ENCODE data around the gene DUSP1.

CAGE:
- cytosol, long polyA minus RNA, result no peak
- cytosol, long polyA plus RNA, result no peak
- long polyA plus RNA, result no peak
- nucleus, long polyA minus RNA, result no peak
- nucleus, long polyA plus RNA, result no peak
These were observed 754 bp downstream of the NEURL1B start for GRCh38 chr5:172641519-172642515.

DNA sequence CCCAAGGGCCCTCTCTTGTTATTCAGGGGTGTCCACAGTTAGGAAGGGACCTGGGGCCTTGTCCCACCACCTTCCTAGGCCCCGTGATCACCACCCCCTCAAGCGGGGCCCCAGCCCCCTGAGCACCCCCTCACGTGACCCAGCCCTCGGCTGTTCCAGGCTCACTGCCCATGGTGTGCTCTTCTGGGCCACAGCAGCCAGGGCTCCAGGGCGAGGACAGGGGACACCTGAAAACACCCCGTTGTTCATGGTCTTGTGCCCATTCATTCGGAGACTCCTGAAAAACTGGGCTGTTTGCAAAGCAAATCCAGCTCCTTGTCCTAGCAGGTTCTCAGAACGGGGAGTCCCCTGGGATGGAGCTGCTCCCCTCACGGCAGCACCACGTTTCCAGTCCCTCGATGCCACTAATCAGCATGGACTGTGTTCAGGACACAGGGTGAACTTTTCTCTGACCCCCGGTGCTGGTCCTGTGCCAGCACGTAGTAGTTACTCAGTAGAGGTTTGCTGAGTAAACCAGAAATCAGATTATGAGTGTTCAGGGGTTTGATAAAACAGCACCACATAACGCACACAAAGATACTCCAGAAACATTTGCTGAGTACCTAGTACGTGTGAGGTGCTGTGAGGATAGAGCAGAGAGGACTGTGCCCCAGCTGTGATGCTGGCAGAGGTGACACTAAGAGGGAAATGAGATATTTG is 49.0 kb downstream of the NEURL1B start:
CAGE:
- cytosol, long polyA minus RNA, result no peak
- cytosol, long polyA plus RNA, result no peak
- long polyA plus RNA, result no peak
- nucleus, long polyA minus RNA, result no peak
- nucleus, long polyA plus RNA, result no peak

DNA sequence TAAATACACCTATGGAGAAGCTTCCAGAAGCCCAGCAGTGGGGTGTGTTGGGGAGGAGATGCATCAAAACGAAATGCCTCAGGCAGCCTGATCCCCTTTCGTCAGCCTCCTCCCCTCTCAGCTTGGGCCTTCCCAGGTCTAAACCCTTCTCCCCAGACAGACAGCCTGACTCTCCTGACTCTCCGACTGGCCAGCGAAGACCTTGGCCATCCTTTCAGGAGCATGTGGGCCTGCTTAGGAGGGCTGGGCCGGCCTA is 54.4 kb downstream of the NEURL1B start:
CAGE:
- cytosol, long polyA minus RNA, result no peak
- cytosol, long polyA plus RNA, result no peak
- long polyA plus RNA, result no peak
- nucleus, long polyA minus RNA, result no peak
- nucleus, long polyA plus RNA, result no peak

DNA sequence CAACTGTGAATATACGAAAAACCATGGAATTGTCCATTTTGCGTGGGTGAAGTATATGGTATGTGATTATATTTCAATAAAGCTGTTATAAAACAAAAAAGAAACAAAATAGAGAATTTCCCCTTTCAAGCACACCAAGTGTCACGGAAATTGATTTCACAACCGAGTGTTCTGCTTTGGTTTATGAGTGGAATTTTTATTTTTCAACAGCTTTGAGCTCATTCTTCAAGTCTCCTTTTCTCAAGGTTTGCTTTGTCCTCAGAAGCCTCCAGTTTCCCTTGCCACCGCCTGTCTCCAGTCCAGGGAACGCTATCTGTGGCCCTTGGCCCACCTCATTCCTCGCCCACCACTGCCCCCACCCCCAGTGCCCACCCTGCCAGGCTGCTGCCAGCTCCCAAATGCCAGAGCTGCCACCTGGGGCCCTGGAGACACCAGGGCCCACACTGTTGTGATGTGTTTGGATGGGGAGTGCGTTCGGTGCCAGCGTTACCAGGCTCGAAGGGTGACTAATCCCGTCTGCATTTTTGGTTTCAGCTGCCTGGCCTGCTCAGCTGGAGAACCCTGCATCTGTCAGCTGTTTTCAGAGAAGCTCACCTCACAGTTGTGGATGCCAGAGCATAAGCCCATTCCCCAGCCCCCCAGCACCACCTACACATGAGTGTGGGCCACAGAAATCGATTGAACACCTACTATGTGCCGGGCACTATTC is 30.3 kb downstream of the DUSP1 start:
CAGE:
- cytosol, long polyA minus RNA, result no peak
- cytosol, long polyA plus RNA, result no peak
- long polyA plus RNA, result no peak
- nucleus, long polyA minus RNA, result no peak
- nucleus, long polyA plus RNA, result no peak

DNA sequence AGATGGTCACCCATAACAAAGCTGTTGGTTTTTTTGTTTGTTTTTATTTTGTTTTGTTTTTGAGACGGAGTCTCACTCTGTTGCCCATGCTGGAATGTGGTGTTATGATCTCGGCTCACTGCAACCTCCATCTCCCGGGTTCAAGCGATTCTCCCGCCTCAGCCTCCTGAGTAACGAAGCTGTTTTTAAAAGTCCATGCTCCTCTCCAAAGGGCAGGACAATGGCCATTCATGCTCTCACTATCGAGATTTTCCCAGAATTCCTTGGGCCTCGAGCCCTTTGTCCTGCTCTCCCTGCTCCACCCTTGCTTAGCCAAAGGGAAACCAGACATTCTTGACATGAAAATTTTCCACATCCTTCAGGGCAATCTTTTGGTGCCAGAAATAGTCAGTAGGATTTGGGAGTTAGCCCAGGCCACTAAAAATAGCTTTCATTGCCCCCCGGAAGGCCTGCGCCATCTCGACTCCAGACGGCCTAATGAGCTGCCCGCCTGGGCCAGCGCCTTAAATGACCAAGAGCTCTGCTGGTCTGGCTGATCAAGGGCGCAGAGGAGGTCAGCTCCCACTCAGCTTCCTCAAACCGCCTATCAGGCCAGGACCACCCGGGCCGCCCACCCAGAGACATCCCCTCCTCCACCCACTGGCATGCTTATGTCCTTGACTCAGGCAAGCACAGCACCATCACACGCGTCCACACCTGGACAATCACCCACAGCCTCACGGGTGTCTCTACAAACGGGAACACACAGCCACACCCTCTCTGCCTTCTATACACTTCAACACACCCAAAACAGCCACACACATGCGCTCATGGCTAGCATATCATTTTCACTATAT is 21.1 kb downstream of the DUSP1 start:
CAGE:
- cytosol, long polyA minus RNA, result no peak
- cytosol, long polyA plus RNA, result no peak
- long polyA plus RNA, result no peak
- nucleus, long polyA minus RNA, result no peak
- nucleus, long polyA plus RNA, result no peak

DNA sequence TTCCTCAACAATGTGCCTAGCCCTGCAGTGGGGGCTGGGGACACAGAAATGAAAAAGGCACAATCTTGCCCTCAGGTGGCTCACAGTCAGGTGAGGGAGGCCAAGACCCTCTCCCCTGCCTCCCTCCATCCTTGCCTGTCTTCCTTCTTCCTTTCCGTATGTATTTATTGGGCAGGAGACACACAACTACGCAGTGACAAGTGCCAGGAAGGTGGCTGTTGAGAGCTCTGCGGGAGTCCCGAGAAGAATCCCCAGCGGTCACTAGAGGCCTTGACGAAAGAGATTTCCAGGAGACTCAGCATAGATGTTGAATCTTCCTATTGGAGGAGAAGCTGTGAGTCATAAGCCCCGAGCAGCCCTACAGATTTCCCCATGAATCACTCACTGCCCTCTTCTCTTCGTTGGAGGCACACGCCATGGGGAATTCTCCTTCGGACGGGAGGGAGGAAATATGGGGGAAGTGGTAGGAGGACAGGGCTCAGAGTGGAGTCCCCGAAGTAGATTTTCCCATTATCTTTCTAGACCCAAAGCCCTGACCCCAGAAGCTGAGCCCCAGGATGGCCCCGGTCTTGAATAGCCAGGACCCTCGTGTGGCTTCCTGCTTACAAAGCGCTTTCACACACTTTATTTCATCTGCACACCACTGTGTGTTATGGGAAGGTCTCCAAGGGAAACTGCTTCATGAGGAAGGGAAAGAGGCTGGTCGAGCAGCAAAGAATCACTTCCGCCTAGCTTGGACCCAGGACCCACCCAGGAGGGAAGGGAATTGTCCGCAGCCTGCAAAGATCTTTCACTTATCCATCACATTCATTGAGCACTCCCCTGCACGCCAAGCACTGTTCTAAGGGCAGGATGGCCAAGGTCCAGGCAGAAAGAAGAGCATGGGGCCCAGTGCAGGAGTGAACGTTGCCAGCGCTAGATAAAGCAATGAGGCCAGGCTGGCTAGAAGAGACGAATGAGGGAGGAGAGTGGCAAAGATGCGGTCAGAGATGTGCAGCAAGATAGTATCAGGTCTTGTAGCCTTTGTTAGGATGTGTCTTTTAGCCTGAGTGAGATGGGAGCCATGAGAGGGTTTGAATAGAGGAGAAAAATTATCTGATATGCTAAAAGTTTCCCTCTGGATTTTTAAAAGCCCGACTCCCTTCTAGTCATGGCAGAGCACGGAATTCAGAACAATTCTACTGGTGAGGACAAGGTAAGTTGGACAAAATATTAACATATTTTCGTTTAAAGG is 12.6 kb downstream of the DUSP1 start:
CAGE:
- cytosol, long polyA minus RNA, result no peak
- cytosol, long polyA plus RNA, result no peak
- long polyA plus RNA, result no peak
- nucleus, long polyA minus RNA, result no peak
- nucleus, long polyA plus RNA, result no peak

DNA sequence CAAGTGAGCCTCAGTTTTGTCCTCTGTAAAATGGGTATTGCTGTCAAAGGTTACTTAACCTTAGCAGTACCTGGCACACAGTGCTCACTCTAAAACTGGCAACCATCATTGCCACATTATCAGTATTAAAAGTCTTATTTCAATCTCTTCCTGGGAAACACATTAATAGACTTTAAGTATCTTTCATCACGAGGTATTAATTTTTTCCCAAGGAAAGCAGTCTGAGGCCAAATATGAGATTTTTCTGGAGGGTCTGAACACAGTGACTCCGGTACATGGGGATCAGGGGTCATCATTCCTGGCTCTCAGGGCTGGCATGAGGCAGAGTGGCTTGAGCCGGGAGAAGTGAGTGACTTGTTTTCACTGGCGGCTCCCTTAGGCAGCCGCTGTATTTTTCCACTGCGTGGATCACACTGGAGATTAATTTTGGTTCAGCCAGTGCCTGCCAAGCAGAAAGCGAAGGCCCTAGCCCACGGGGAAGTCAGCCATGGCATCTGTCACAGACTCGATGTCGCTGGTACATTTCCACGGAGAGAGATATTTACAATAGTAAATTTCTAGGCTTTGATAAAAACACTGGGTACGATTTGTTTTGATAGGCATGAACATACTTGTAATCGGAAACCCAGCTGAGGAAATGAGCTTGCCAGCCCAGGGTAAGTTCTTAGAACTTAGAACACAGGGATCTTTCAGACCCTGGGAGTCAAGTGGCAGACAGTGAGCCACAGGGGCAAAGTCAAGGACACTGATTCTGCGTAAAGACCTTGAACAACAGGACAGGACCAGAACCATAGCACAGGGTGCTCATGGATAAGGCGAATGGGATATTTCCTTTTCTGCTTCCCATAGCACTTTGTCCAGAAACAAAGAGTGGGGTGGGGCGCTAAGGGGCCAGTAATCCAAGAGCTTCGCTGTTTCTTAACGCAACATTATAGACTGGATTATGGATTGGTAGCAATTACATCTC is 4.7 kb downstream of the DUSP1 start:
CAGE:
- cytosol, long polyA minus RNA, result no peak
- cytosol, long polyA plus RNA, result no peak
- long polyA plus RNA, result no peak
- nucleus, long polyA minus RNA, result no peak
- nucleus, long polyA plus RNA, result no peak

GRCh38 chr5:172770479-172771292 is at the start of gene DUSP1:
DUSP1 (minus strand) TSS chr5:172771195.
CAGE:
- cytosol, long polyA minus RNA, result no peak
- cytosol, long polyA plus RNA, result no peak
- long polyA plus RNA, result start-site peak on the minus strand at chr5:172771190-172771198, 2,658 and 2,953 reads in 2 replicates
- nucleus, long polyA minus RNA, result start-site peak on the minus strand at chr5:172771185-172771191, 35 reads
- nucleus, long polyA plus RNA, result start-site peak on the minus strand at chr5:172771052-172771199, 3,053 and 2,519 reads in 2 replicates

DNA sequence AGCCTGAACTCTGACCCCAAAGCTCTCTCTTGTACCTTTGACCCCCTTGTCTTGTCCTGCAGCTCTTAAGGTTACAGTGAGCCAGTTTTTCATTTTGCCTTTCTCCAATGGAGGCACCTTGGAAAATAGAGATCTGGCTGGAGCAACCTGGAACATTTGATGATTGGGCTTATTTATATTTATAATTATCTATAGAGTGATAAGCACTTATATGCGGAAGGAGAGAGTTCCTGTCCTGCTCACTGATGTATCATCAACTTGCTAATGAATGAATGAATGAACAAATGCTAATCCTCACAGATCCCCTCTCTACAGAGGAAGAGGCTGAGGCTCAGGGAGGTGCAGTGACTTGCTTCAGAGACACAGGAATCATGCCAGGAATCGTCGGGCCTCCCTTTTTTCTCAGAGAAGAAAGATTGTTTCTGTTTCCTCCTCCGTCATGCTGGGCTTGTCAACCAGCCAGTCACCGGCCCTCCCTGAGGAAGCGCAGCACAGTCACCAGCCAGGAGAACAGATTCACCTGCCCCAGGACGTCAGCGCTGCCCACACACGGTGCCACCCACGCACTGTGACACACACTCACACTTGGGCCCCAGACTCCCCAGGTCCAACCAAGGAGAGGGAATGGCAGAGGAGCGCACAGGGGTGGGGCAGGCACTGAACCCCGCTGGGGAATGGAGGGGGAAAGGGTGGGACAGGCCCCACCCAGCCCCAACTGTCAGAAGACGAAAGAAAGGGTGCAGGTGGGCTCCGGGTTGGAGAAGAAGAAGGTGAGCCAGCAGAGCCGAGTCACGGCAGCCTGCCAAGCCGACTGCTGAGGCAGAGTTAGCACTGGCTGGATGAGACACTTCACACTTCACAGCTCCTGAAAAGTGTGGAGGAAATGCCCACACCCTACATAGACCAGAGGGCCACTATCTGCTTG is 14.0 kb upstream of the ERGIC1 start:
CAGE:
- cytosol, long polyA minus RNA, result no peak
- cytosol, long polyA plus RNA, result no peak
- long polyA plus RNA, result no peak
- nucleus, long polyA minus RNA, result no peak
- nucleus, long polyA plus RNA, result no peak

CAGE:
- cytosol, long polyA minus RNA, result no peak
- cytosol, long polyA plus RNA, result no peak
- long polyA plus RNA, result no peak
- nucleus, long polyA minus RNA, result no peak
- nucleus, long polyA plus RNA, result no peak
These were observed 6.1 kb downstream of the ERGIC1 start for GRCh38 chr5:172840016-172840726.

GRCh38 chr5:172872627-172872874 is 38.5 kb downstream of the ERGIC1 start:
CAGE:
- cytosol, long polyA minus RNA, result no peak
- cytosol, long polyA plus RNA, result no peak
- long polyA plus RNA, result no peak
- nucleus, long polyA minus RNA, result no peak
- nucleus, long polyA plus RNA, result no peak

GRCh38 chr5:172894595-172895425 is 60.8 kb downstream of the ERGIC1 start:
CAGE:
- cytosol, long polyA minus RNA, result no peak
- cytosol, long polyA plus RNA, result no peak
- long polyA plus RNA, result no peak
- nucleus, long polyA minus RNA, result no peak
- nucleus, long polyA plus RNA, result no peak

DNA sequence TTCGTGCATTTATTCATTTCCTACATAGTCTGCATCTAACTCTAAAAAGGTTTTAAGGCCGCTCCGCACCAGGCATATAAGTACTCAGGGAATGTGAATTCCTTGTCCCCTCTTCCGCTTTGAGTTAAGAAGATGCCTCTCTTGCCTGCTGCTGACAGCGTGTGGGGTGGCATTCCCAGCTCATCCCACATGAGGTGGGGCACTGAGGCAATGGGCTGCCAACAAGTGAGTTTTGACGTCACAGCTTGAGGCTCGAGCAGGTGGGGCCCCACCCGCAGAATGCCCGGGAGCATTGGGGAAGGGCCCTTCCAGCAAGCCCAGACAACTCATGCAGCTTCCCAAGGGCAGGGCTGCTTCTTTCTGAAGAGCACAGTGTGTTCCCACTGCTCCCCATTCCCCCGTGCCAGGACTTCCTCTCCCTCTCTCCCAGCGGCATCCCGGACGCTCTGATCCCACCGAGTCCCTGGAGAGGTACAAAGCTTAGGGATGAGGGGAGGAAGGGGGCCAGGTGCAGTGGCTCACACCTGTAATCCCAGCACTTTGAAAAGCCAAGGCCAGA is 59.2 kb upstream of the RPL26L1 start:
CAGE:
- cytosol, long polyA minus RNA, result no peak
- cytosol, long polyA plus RNA, result no peak
- long polyA plus RNA, result no peak
- nucleus, long polyA minus RNA, result no peak
- nucleus, long polyA plus RNA, result no peak

CAGE:
- cytosol, long polyA minus RNA, result no peak
- cytosol, long polyA plus RNA, result no peak
- long polyA plus RNA, result no peak
- nucleus, long polyA minus RNA, result no peak
- nucleus, long polyA plus RNA, result no peak
These were observed 44.7 kb upstream of the RPL26L1 start for GRCh38 chr5:172914584-172914940.

GRCh38 chr5:173003992-173004622 is 20.5 kb downstream of the ATP6V0E1 start:
CAGE:
- cytosol, long polyA minus RNA, result no peak
- cytosol, long polyA plus RNA, result no peak
- long polyA plus RNA, result no peak
- nucleus, long polyA minus RNA, result no peak
- nucleus, long polyA plus RNA, result no peak

CAGE:
- cytosol, long polyA minus RNA, result no peak
- cytosol, long polyA plus RNA, result no peak
- long polyA plus RNA, result start-site peak on the plus strand at chr5:173057323-173057361, 15 and 33 reads in 2 replicates
- nucleus, long polyA minus RNA, result start-site peak on the plus strand at chr5:173057297-173057419, 14 reads
- nucleus, long polyA plus RNA, result start-site peak on the plus strand at chr5:173057307-173057460, 25 and 30 reads in 2 replicates
These were observed 1.2 kb downstream of the CREBRF start for GRCh38 chr5:173057241-173057939.

GRCh38 chr5:173294550-173295284 is 33.5 kb downstream of the STC2 start:
CAGE:
- cytosol, long polyA minus RNA, result no peak
- cytosol, long polyA plus RNA, result no peak
- long polyA plus RNA, result no peak
- nucleus, long polyA minus RNA, result no peak
- nucleus, long polyA plus RNA, result no peak

GRCh38 chr5:173320308-173320819 is 7.8 kb downstream of the STC2 start:
CAGE:
- cytosol, long polyA minus RNA, result no peak
- cytosol, long polyA plus RNA, result no peak
- long polyA plus RNA, result no peak
- nucleus, long polyA minus RNA, result no peak
- nucleus, long polyA plus RNA, result no peak

DNA sequence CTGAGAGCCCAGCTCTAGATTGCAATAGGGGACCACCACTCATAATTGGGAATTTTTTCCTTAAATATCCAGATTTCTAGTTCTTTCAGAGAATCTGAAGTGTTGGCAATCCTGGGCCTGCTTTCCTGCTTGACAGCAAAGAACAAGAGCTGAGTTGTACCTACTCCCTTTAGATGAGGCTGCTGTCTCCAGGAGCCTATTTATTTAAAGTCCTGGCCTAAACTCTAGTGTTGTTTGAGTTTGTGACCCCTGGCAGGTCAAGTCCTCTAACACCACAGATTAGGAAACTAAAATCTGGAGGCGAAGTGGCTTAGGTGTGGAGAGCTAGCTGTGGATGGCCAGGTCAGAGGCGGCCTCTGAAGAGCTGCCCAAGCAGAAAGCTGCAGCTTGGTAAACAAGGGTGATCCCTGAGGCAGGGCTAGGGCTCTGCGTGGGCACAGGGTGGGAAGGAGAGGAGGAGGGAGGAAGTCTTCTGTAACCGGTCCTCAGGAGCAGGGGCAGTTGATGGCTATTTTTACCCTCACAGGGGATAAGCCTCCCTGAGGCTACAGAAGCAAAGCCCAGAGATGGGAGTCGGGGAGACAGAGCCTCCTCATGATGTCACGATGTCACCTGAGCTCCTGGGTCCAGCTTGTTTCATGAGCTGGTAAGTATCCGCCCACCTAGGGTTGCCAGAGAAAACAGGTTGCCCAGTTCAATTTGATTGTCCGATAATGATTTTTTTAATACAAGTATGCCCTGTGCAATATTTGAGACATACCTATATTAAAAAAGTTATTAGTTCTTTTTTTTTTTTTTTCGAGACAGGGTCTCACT is 25.8 kb upstream of the BOD1 start:
CAGE:
- cytosol, long polyA minus RNA, result no peak
- cytosol, long polyA plus RNA, result no peak
- long polyA plus RNA, result no peak
- nucleus, long polyA minus RNA, result no peak
- nucleus, long polyA plus RNA, result no peak

CAGE:
- cytosol, long polyA minus RNA, result no peak
- cytosol, long polyA plus RNA, result no peak
- long polyA plus RNA, result no peak
- nucleus, long polyA minus RNA, result no peak
- nucleus, long polyA plus RNA, result no peak
These were observed 73.4 kb upstream of the BOD1 start for GRCh38 chr5:173689600-173690422.